ENCODE data around the genes SPOCK2, MICU1 and PLA2G12B.

GRCh38 chr10:71964722-71965106 is 519 bp downstream of the CHST3 start:
- RRBS: 2% methylated on average over 6 of the region's 31 CpGs

GRCh38 chr10:72009135-72010123 is 45.2 kb downstream of the CHST3 start:
- RRBS: no CpG with 5 or more reads among the region's 21 CpGs

DNA sequence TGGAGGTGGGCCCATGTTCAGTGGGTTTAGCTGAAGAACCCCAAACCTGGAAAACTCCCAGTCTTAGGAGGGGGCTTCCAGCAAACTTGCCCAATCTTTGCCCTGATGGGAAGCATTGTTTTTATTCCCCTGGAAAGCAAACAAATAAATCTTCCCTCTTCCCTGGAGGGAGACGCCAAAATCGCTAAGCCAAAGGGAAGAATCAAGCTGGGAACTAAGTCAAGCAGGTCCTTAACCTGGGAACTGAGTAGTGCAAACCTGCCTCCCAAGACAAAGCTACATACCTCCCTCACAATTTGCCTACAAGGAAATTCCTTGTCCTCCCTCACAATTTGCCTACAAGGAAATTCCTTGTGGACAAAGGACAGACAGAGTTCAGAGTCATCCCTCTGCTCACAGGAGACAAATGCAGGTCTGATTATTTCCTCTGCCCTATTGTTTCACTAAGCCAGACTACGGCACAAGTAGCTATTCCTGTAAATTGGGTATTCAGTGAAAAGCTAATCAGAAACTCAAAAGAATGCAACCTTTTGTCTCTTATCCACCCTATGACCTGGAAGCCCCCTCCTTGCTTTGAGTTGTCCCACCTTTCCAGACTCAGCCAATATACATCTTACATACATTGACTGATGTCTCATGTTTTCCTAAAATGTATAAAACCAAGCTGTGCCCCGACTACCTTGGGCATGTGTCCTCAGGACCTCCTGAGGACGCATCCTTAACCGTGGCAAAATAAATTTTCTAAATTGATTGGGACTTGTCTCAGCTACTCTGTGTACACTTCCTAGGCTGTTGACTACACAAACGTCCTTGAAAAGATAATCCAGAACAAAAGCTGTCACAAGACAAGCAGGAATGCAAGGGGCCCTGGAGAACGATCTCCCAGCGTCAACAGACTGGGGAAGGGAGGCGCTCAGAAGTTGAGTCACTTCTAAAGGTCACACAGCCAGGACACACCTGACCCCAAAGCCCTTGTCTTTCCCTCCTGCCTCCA is 50.3 kb downstream of the SPOCK2 start:
- RRBS: no CpG with 5 or more reads among the region's 10 CpGs

- RRBS: no CpG with 5 or more reads among the region's 14 CpGs
These were observed 13.6 kb downstream of the SPOCK2 start for GRCh38 chr10:72074686-72075149.

- RRBS: no CpG with 5 or more reads among the region's 7 CpGs
These were observed 11.4 kb downstream of the SPOCK2 start for GRCh38 chr10:72076878-72077422.

- RRBS: 9% methylated on average over 9 of the region's 55 CpGs
These were observed at the start of gene SPOCK2 for GRCh38 chr10:72088221-72089409. Gene SPOCK2 (minus strand): TSS chr10:72088551.

- RRBS: no CpG with 5 or more reads among the region's 7 CpGs
These were observed 29.4 kb upstream of the ANAPC16 start for GRCh38 chr10:72186184-72187051.

GRCh38 chr10:72254403-72254944 is 19.2 kb upstream of the DDIT4 start:
- RRBS: no CpG with 5 or more reads among the region's 4 CpGs

DNA sequence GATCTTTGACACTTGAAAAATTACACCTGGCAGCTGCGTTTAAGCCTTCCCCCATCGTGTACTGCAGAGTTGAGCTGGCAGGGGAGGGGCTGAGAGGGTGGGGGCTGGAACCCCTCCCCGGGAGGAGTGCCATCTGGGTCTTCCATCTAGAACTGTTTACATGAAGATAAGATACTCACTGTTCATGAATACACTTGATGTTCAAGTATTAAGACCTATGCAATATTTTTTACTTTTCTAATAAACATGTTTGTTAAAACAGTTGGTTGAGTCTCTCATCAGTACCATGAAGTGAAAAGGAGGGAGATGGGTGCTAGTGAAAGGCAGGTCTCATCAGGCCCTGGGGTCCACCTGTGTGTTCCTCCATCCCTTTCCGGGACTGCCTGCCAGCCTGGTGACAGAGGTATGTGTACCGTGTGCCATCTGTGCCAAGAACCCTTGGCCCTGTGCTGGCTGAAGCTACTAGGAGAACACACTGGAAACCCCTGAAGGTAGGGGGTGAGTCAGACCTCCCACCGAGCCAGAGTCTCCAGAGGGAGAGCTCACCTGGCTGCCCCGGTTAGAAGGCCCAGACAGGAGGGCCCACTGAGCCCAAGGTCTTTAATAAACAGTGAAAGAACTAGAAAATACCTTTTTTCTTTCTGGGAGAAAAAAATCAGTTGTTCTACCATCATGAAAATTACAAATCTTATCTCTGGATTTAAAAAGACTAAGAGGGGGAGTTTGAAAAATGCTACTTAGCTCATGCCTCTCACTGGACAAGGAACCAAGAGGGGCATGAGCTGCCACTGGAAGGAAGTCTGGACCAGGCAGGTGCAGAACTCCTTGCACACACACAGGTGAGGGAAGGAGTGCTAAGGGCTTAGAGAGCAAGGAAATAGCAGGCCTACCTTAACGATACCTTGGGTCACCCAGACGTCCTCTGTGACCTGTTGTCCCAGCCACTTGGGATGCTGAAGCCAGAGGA is 2.3 kb downstream of the DDIT4 start:
- RRBS: no CpG with 5 or more reads among the region's 9 CpGs

DNA sequence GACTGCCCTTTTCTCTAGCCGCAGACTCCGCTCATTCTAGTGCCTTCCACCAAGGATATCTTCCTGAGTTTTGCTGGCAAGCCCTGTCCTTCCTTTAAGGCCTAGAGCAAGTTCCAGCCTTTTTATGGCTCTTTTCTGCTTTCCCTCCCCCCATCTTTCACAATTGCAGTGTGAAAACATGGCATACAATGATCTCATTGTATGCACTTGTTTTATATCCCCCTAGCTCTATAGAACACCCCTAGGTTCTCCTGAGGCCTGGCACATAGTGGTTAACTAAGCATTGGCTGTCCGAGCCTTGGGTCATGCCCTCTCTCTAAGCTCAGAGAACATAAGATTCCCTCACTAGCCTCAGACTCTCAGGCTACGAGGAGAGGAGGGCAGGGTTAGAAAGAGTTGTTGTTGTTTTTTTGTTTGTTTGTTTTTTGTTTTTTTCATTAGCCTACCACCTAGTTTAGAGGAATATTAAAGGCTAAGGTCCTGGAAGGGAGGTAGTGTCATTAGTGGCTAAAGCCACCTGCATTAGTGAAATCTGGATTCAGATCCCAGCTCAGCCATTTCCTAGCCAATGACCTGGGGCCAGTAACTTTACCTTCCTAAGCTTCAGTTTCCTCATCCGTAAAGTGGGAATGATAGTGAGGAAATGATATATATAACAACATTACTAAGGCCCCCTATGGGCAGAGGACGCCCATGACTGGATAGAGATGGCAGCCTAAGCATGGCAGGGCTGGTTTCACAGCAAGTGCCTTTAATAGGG is 4.8 kb downstream of the DDIT4 start:
- RRBS: no CpG with 5 or more reads among the region's 6 CpGs

DNA sequence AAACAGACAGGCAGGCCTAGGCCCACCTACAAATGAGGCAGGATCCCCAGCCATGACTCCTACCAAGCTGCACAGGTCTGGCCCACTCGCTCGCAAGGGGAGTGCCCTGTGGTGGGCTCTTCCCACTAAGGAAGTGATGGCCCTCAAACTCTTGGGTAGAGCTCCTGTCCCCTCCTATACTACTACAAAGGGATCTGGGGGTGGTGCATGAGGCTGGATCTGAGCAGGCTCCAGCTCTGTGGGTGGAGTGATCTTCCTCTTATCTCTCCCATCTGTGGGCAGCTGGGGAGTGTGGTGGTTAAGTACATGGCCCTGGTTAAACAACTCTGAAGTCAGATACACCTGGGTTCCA is 17.2 kb downstream of the DDIT4 start:
- RRBS: no CpG with 5 or more reads among the region's 2 CpGs

DNA sequence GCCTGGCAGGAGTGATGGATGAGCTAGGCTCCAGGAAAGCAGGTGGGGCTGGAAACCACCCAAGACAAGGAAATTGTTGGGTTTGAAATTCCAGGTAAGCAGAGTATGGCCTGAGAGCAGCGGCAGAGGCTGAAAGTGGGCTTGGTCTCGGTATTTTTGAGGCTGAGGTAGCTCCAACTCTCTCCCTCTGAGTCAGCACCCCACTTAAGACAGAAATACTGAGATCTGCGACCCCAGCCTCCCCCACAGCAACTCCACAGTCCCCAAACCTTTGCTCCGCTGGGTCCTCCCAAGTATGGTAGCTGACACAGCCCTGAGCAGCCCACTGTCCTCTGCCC is 18.6 kb downstream of the DDIT4 start:
- RRBS: no CpG with 5 or more reads among the region's 4 CpGs

- RRBS: no CpG with 5 or more reads among the region's 6 CpGs
These were observed 3.9 kb downstream of the DNAJB12 start for GRCh38 chr10:72350621-72351339.

DNA sequence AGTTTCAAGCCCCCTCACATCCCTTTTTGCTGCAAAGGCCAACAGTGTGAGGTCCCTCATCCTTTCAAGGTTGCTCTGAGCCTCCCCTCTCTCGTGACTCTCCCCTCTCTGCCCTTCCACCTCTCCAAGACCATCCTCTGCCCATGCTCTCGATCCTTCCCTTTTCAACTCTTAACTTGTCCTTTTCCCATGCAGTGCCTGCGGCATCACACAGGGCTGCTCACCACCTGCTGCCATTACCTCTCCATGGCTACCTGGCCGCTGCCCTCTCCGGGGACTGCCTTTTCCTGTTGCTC is 3.4 kb downstream of the DNAJB12 start:
- RRBS: no CpG with 5 or more reads among the region's 5 CpGs

GRCh38 chr10:72364187-72364693 is 9.5 kb upstream of the DNAJB12 start:
- RRBS: no CpG with 5 or more reads among the region's 12 CpGs

- RRBS: no CpG with 5 or more reads among the region's 37 CpGs
These were observed at the start of gene MICU1 for GRCh38 chr10:72625843-72626584. Gene MICU1 (minus strand): TSS chr10:72626079.

- RRBS: no CpG with 5 or more reads among the region's 8 CpGs
These were observed 12.2 kb upstream of the MCU start for GRCh38 chr10:72679645-72680187.

DNA sequence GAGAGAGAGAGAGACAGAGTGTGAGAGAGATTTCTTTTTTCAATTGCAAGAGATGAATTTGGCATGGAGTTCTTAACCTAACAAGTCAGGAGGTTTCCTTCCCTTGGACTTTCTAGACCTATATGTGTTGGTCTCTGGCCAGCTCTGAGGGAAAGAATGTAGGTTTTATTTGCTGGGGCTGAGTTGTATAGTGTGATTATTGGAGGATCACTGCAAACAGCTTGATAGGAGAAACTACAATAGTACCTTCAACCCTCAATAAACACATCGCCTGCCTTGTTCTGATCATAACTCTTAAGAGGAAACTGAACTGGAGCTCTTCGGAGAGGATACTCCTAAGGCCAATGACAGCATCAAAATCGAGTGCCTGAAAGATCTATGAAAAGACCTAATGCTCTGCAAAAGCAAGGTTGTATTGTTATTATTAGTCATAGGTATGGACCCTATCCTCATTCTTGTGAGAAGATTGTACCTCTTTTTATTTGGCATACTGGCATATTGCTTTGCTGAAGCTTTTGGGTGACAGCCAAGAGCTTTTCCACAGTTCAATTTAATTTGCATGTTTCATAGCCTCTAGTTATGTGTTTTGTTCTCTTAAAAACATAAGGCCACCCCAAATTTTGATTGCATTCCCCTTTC is 1.4 kb downstream of the MCU start:
- RRBS: no CpG with 5 or more reads among the region's 3 CpGs

- RRBS: no CpG with 5 or more reads among the region's 6 CpGs
These were observed 52.3 kb downstream of the MCU start for GRCh38 chr10:72743908-72745073.

DNA sequence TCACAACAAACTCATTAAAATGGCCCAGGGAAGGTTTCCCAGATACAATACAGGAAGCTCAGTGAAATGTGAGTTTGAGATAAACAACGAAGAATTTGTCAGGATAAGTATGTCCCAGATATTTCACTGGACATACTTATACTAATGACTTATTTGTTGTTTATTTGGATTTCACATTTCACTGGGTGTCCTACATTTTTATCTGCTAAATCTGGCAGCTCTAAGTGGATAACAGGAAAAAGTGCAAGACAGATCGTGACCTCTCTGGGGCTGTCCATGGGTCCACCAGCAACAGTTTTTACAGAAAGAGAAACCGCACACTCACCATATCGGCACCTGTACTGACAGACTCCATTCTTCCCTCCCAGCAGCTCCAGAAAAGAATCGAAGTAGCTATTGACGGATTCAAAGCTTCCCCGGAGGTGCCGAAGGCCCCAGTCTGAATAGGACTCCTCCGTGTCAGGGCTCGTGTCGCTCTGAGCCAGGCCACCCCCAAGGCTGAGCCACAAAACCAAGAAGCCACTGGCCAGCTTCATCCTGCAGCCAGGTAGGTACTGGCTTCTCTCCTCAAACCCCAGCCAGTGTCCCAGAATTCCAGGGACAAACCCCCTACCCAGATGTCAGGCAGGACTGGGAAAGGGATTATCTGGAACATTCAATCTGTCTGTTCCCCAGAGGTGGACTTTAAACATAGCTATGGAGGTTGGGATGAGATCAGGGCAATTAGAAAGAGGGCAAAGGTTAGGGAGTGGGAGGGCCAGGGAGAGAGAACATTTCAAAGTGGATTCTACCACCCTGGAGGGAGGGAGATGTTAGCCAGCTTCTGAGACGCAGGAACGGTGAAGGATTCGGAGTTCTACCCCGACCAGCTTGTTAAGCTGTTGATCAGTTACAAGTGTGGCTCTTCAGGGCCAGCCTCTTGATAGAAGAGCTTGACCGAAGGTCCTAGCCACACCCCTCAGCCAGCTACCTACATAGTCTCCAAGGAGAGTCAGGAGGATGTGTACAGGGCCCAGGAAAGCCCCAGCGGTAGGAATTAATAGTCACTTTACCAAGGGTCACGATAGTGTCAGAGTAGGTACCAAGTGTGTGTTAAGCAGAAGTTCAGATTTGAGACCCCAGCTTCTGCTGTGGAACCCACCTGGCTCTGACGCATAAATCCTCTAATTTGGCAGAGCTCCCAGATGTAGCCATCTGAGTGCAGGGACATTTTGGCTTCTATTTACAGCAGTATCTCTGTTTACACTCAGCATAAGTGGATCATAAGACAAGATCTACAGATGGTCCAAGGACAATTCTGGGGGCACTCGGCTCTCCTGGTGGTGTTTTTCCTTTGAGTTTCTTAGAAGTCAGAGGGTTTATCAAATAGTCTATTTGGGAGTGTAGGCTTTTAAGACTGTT is at the start of gene PLA2G12B:
Gene PLA2G12B, minus strand, starts transcription at position 657 of the 1,401 bp plus-strand sequence.
- RRBS: no CpG with 5 or more reads among the region's 20 CpGs

All from BE2C (cell line).